ENCODE measurements around a stretch of chr1.

- RAMPAGE, long total RNA: no peak
- RRBS: 98% methylated on average over 3 of the region's 14 CpGs
These were observed 7.2 kb upstream of the OPTC start for GRCh38 chr1:203486779-203487210.

DNA sequence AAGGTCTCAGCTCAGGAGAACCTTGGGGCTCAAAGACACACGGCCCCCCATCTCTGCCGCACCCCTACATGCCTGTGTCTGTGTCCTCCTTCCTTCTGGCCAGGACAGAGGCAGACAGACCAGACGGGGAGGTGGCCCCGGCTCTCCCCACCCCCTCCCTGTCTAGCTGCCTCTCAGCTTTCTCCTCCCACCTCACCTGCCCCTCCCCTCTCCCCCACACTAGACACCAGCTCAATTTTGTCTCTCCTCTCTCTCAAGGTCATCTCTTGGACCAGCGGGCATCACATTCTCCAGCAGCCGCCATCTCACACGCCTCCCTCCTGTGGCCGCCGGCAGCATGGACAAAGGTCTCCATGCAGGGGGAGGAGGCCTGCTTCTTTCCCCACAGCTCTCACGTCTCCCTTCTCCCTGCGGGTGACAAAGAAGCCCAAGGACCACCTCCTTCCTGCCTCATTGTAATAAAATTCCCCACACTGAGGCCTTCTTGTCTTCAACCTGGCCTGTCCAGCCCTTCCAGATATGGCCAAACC, 14.5 kb downstream of the OPTC start:
- RAMPAGE, long total RNA: no peak
- RRBS: no CpG with 5 or more reads among the region's 11 CpGs

DNA sequence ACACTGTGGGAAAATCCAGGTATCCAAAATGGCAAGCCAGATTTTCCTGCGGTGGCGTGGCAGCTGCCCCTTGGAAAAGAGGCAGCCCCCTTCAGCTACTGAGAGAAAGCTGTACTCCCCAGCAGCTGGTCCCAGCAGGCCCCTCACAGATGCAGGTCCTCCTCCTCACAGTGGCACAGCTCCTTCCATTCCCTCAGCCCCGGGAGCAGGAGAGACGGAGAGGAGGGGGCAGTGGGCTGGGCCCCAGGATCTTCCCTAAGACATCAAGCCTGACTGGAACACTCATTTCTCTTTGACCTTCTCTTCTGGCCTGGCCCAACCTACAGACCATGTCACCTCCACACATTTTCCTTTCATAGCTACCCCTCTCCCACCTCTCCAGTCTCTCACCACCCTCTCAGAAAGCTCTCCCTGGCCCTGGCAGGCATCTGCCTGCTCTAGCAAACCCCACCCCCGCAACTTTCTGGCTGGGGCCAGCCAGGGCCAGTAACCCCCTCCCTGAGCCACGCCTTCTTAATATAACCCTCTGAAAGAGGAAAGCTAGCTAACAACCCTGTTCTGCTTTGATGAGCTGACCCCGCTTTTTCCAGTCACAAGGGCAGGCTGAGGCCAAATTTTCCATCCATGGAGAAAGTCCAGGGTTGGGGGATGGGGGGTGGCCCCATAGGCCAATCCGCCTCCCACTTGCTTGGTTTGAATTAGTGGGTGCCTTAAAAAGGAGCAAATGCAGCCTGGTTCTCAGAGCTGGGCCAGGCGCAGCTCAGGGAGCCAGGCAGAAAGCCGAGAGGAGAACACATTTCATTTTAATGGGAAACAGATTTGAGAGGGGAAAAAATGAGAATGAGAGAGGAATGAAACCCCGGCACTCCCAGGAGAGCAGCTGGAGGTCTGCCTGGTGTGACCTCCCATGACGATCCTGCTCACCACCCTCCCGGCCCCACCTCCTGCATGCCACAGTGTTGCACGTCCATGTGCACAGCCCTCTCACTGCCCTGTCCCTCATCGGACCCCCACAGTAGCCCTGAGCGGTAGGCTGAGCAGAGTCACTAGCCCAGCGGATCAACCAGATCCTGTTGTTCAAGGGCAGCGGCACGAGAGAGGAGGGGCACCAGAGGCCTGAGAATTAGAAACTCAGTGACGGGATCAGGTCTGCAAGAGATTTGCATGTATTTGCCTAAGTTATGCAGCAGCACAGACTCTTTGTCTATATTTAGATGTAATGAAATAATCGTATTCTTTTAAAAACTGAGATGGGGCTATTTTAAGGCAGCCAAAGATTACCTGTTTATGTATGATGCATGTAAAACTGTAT, 62.2 kb downstream of the OPTC start:
- RAMPAGE, long total RNA: no peak
- RRBS: 5% methylated on average over 3 of the region's 21 CpGs

- RAMPAGE, long total RNA: no peak
- RRBS: no CpG with 5 or more reads among the region's 15 CpGs
These were observed 54.6 kb upstream of the ATP2B4 start for GRCh38 chr1:203571924-203572632.

- RAMPAGE, long total RNA: no peak
- RRBS: no CpG with 5 or more reads among the region's 5 CpGs
These were observed 33.9 kb upstream of the ATP2B4 start for GRCh38 chr1:203592762-203593130.

DNA sequence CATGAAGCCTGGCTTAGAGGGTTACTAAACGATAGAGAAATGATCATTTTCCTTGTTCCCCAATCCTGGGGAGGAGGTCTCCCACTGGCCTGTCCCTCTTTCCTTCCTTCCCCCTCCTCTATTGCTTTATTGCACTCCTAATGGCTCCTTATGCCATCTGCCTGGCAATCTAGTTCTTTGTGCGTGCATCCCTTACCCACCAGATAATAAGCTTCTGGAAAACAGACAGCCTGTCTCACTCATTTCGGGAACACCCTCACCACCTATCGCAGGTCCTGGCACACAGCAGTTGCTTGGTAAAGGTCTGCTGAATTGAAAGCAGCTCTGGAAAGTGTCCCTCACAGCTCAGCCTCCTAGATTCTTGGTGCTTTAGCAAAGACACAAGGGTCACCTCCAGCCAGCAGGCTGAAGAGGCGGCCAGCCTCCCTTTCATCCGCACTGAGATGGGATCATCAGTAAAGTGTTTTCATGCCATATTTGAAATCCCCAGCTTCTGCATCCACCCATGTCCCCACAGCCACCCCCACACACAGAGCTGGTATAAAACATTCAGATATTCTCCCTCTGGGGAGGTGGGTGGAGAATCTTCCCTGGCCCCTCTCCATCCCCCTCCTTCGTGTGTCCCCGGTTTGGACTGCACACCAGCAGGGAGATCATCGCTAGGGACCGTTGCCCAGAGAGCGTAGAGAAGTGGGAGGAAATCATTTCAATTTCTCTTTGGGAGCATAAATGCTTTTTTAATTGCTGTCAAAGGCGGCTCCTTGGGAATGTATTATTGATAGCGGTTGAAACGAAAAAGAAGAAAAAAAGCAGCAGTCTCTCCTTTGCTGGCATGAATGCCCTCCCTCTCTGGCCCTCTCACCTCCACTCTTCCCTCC, 29.1 kb upstream of the ATP2B4 start:
- RAMPAGE, long total RNA: no peak
- RRBS: no CpG with 5 or more reads among the region's 14 CpGs

- RAMPAGE, long total RNA: no peak
- RRBS: no CpG with 5 or more reads among the region's 7 CpGs
These were observed 9.8 kb downstream of the ATP2B4 start for GRCh38 chr1:203636309-203636912.

- RAMPAGE, long total RNA: no peak
- RRBS: no CpG with 5 or more reads among the region's 2 CpGs
These were observed 35.0 kb downstream of the ATP2B4 start for GRCh38 chr1:203661599-203662008.

DNA sequence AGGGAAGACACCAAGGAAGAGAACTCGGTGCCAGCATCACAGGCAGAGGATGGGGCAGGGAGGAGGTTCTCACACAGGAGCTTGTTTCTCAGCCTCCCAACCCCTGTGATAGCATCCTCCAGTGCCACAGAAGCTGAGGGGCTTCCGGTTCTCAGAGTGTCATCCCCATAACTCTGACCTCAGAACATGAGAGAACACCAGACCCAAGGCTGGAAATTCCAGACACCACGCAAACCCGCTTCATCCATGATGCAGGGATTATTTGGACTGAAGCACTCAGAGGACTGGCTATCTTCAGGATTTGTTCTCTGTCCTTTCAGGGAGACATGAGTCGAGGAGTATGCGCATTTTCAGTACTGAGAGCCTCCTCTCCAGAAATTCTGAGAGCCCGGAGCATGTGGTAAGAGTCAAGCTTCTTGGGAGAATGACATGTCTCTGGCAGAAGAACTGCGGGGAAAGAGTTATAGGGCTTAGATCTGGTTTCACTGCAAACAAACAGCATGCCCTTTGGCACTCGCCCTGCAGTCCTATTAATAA, 6.8 kb downstream of the LAX1 start:
- RAMPAGE, long total RNA: no peak
- RRBS: no CpG with 5 or more reads among the region's 9 CpGs

- RAMPAGE, long total RNA: no peak
- RRBS: no CpG with 5 or more reads among the region's 4 CpGs
These were observed 1.5 kb downstream of the ZBED6 start for GRCh38 chr1:203796697-203797553.

DNA sequence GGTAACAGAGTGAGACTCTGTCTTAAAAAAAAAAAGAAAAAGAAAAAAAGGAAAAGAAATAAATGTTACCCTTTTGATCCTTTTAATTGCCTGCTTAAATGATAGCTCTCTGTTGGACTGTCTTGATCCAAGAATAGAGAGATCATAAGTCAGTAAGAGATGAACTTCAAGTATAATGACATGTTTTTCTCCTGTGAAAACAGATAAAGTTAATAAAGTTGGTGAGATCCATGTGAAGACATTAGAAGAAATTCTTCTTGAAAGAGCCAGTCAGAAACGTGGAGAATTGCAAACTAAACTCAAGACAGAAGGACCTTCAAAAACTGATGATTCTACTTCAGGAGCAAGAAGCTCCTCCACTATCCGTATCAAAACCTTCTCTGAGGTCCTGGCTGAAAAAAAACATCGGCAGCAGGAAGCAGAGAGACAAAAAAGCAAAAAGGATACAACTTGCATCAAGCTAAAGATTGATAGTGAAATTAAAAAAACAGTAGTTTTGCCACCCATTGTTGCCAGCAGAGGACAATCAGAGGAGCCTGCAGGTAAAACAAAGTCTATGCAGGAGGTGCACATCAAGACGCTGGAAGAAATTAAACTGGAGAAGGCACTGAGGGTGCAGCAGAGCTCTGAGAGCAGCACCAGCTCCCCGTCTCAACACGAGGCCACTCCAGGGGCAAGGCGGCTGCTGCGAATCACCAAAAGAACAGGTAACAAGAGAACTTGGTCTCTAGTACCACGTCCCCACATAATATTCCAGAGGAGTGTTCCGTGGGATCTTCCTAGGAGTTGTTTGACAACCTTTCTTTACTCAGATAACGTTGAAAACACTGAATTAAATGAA, 14.2 kb upstream of the SNRPE start:
- RAMPAGE, long total RNA: no peak
- RRBS: no CpG with 5 or more reads among the region's 11 CpGs

DNA sequence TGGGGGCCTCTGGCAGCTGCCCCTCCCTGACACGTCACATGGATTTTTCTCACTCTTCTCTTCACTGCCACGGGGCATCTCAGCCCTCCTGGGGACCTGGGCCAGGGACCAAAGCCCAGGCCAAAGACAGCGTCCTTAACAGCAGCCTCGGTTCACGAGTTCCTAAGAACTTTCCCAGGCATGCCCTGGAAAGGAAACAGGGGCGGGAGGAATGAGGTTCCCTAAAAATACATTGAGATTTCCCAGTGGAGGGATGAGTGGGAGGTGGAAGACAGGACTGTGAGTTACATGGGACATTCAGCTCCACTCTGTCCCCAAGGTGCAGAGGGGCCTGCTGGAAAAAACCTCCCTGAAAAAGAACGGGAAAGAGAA, 31.5 kb upstream of the SOX13 start:
- RAMPAGE, long total RNA: no peak
- RRBS: no CpG with 5 or more reads among the region's 7 CpGs

- RAMPAGE, long total RNA: no peak
- RRBS: 2% methylated on average over 2 of the region's 34 CpGs
These were observed 2.3 kb downstream of the SOX13 start for GRCh38 chr1:204075158-204075756.

DNA sequence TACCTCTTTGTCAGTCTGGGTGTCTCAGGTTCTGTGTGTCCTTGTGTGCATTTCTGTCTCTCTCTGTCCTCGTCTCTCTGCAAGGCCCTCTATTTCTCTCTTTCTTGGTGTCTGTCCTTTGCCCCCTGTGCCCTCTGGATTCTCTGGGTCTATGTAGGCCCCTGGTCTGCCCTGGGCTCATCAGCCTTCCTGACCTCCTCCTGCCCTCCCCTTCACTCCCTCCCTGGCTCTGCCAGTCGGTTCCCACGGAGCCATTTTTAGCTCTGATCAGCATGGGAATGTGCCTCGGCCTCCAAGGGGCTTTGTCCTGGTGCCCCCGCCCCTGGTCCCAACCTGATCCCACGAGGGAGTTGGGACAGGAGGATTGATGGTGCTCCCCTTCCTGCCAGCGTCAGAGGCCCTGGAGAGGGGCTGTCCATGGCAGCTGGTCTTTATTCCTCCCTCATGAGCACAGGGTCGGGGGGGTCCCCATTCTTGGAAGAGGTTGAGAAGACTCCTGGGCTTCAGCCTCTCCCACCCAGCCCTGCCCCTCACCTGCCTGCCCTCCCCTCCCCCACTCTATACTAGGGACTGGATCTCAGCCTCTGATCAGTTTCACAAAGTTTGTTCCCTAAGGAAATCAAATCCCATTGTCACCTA, 24.9 kb downstream of the ETNK2 start:
- RAMPAGE, long total RNA: no peak
- RRBS: no CpG with 5 or more reads among the region's 8 CpGs

DNA sequence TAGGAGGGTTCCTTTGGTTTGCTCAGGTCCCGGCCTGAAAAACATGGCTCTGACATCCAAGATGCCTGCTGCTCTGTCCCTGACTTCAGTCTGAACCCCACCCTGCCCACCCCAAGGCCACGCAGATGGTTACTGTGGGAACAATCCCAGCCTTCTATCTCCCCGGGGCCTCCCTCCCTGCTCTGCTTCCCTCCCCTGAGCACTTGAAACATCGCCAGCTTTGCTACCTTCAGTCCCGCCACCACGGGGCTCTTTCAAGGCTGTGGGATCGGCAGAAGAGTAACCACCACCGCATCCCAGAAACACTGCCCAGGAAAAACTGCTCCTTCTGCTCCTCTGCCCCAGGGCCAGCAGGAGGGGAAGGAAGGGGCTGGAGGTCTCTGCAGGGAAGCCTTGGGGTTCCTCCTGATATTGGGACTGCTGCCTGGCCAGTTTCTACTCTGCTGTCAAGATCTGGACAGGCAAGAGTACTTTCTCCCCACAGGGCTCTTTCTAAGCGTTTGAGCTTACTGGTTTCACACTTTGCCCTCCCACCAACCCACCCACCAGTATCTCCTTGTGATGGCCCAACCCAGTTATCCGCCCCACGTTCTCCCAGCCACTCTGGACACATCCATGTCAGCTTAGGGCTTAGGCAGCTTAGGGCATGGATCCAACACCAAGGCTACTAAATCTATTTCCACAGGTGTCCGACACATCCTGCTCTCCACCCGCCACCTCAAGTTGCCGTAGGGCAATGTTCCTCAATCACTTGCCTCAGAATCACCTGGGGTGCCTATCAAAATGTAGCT, 8.4 kb downstream of the ETNK2 start:
- RAMPAGE, long total RNA: no peak
- RRBS: no CpG with 5 or more reads among the region's 14 CpGs

GRCh38 chr1:204146908-204148086, 4.5 kb downstream of the ETNK2 start:
- RAMPAGE, long total RNA: no peak
- RRBS: no CpG with 5 or more reads among the region's 15 CpGs

DNA sequence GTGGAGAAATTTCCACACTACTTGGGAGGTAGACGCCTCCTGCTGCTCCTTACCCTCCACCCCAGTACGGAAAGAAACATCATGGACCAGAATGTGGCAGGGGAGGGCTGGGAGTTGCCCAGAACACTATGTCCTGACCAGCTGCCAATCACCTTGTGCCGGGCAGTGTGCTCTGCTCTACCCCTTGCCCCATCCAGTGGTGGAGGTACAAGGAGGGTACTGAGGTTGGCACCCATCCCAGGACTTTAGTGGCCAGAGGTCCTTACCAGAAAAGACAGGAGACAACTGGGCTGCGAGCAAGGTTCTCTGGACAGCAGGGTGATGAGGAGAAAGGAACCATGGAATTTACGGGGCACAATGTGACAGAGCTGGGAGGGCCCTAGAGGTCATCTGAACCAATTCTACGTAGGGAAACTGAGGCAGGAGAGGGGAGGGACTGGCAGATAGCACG, 1.6 kb downstream of the ETNK2 start:
- RAMPAGE, long total RNA: no peak
- RRBS: no CpG with 5 or more reads among the region's 7 CpGs

DNA sequence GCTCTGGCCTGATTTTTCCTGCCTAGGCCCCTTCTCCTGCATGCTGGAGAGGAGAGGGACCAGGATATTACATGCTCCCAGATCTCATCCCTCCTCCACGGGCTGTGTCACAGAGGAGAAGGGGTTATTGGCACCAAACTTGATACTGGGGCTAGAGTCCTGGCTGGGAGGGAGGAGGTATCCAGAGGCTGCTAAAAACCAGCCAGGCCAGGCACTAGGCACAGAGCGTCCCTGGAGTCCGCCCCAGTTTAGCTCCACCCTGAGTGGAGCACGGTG, 42.6 kb upstream of the GOLT1A start:
- RAMPAGE, long total RNA: no peak
- RRBS: no CpG with 5 or more reads among the region's 4 CpGs

- RAMPAGE, long total RNA: no peak
- RRBS: no CpG with 5 or more reads among the region's 2 CpGs
These were observed 56.2 kb upstream of the GOLT1A start for GRCh38 chr1:204269855-204270463.

DNA sequence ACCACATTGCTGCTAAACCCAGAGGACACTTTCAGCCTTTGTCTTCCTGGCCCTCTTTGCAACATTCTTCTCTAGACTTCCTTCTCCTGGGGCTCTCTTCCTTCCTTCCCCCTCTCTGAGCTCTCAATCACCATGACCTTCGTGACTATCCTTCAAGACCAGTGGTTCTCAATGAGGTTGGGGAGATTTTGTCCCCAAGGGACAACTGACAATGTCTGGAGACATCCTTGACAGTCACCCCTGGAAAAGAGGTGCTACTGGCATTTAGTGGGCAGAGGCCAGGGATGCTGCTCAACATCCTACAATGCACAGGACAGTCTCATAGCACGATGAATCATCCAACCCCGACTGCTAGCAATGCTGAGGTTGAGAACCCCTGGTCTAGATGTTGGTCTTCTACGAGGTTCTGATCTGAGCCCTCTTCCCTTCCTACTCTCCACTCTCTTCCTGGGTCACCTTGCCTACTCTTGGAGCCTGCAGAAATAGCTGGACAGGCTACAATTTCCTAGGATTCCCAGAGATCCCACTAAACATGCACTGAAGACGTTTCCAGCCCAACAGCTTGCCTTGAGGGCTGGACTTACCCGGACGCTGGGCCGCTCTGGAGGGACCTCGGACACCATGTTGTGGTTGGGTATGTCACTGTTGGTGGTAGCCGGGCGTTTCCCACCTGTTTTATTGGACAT, 59.4 kb upstream of the GOLT1A start:
- RAMPAGE, long total RNA: no peak
- RRBS: 98% methylated on average over 5 of the region's 11 CpGs

All from kidney epithelial cell (primary cell).